Tongue (tissue), 2 donors: ENCODE results near the genes RNF146 and KIAA0408.

DNA sequence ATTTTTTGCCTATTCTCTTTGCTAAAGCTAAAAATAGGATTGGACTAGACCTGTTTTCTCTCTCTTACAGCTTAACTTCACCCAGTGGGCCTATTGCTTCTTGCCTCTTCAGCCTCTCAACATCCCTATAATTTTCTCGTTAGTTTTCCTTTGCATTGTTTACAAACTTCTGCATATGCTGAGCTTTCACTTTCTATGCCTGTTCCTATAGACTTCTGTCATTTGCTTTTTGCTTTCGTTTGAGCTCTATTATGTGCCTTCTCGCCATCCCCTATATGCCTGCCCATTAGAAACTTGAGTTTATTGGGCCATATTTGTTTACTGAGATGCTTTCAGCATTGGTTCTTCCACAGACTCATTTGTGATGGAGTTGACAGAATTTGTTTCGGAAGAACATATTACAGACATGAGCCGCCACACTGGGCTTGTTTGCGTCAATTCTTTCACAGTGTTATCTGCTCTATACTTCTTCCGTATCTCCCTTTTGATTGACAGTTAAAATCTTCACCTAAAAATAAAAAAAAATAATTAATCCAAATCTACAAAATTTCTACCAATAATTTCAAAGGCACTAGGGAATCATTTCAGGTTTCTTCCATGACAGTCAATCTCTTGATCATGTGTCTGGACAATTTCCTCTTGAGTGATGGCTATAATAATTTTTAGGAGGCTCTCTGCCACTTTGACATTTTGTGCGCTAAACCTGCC lies 41.0 kb downstream of the NCOA7 start:
- RAMPAGE, long total RNA: no peak

DNA sequence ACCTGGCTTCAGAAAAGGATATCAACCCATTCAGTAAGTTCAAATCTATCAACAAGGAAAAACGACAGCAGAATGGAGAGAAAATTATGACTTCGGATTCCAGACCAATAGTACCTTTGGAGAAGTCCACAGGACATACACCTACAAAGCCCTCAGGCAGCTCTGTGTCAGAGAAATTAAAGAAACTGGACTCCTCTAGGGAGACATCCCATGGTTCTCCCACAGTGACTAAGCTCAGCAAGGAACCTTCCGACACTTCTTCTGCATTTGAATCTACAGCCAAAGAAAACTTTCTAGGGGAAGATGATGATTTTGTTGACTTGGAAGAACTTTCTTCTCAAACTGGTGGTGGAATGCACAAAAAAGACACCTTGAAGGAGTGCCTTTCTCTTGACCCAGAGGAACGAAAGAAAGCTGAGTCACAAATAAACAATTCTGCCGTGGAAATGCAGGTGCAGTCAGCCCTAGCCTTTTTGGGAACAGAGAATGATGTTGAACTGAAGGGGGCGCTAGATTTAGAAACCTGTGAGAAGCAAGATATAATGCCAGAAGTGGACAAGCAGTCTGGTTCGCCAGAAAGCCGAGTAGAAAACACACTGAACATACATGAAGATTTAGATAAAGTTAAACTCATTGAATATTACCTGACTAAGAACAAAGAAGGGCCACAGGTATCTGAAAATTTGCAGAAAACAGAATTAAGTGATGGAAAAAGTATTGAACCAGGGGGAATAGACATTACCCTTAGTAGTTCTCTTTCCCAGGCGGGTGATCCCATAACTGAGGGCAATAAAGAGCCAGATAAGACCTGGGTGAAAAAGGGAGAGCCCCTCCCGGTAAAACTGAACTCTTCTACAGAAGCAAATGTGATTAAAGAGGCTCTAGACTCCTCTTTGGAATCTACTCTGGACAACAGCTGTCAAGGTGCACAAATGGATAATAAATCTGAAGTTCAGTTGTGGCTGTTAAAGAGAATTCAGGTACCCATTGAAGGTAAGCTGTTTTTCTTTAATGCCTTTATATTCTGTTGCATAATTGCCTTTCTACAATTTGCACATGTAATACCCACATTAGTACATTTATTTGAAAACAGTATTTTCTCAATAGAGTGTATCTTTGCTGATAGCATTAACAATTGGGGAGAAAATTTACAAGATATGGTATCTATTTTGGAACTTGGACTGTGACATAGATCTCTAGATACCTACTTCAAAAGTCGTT lies 67.2 kb upstream of the HINT3 start:
- RAMPAGE, long total RNA: no peak

GRCh38 chr6:126050306-126050926 lies 64.1 kb downstream of the TRMT11 start:
- RAMPAGE, long total RNA: no peak

GRCh38 chr6:126337223-126337812 lies 2.6 kb upstream of the CENPW start:
- RAMPAGE, long total RNA: no peak

- RAMPAGE, long total RNA: no peak
Observed at GRCh38 chr6:127148369-127148960, 30.0 kb downstream of the RSPO3 start.

DNA sequence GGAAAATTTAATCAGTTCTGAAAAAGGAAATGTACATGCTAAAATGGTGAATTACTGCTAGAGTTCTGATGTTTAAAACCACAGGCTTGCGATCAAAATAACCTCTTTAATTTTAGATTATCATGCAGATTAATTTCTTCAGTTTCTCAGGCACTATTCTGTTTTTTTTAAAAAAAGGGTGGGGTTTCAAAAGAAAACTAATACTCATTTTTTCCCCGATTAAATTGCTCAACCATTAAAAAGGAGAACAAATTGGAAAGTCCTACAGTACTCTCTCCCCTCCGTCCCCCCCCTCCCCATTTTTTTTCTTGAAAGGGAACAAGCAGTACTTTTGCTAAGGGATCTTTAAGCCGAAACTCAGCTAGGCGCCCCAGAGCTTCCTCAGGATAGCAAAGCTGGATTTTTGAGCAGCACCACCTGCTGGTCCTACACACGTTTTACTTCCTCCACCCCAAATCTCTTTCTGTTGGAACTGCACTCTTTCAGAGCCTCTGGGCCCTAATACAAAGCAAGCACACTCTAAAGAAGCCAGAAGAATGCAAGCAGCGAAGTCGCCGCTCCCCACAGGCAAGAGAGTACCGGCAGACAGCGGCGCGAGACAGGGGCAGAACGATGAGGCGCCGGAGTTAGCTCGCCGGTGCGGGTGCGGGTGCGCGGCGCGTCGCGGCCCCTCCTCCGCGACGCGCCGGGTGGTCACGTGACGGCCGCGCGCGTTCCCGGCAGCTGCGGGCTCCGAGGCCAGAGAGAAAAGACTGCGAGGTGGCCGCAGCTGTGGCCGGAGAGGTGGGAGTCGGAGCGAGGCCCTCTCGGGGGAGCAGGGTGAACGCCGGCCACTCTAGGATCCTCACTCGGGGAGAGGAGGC lies at the start of gene RNF146:
Gene RNF146, plus strand, starts transcription at position 722 of the 863 bp plus-strand sequence.
- RAMPAGE, long total RNA: start-site peak on the plus strand centred at position 735 of the sequence, 19 bp wide, 99 and 48 reads in 2 replicates

- RAMPAGE, long total RNA: no peak
Observed at GRCh38 chr6:127342217-127342940, 1.0 kb downstream of the ECHDC1 start.

GRCh38 chr6:127344385-127344851 lies 1.0 kb upstream of the ECHDC1 start:
- RAMPAGE, long total RNA: no peak

GRCh38 chr6:127458772-127459764 lies at the start of gene KIAA0408:
KIAA0408 (minus strand) TSS chr6:127459389.
- RAMPAGE, long total RNA: start-site peak on the minus strand at chr6:127459376-127459381, 73 and 91 reads in 2 replicates

DNA sequence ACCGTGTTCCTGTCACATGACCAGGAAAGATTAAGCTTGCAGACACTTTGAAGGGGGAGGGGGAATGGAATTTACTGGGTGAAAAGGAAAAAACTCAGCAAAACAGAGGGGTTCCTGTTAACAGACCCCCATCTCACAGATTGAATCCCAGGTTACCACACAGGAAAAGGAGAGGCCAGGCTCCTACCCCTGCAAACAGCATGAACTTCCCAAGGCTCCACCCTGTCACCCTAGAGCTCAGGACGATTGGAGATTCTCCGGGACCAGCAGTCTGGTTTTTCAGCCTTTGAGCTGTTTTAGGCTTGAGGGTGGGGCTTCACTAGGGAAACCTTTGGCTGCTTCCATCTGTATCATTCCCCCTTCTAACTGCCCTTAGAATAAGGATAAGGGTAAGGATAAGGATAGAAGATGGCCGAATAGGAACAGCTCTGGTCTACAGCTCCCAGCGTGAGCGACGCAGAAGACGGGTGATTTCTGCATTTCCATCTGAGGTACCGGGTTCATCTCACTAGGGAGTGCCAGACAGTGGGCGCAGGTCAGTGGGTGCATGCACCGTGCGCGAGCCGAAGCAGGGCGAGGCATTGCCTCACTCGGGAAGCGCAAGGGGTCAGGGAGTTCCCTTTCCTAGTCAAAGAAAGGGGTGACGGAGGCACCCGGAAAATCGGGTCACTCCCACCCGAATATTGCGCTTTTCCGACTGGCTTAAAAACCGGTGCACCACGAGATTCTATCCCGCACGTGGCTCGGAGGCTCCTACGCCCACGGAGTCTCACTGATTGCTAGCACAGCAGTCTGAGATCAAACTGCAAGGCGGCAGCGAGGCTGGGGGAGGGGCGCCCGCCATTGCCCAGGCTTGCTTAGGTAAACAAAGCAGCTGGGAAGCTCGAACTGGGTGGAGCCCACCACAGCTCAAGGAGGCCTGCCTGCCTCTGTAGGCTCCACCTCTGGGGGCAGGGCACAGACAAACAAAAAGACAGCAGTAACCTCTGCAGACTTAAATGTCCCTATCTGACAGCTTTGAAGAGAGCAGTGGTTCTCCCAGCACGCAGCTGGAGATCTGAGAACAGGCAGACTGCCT lies 16.3 kb downstream of the C6orf58 start:
- RAMPAGE, long total RNA: no peak

GRCh38 chr6:128230593-128230866 lies 289.9 kb downstream of the PTPRK start:
- RAMPAGE, long total RNA: no peak

DNA sequence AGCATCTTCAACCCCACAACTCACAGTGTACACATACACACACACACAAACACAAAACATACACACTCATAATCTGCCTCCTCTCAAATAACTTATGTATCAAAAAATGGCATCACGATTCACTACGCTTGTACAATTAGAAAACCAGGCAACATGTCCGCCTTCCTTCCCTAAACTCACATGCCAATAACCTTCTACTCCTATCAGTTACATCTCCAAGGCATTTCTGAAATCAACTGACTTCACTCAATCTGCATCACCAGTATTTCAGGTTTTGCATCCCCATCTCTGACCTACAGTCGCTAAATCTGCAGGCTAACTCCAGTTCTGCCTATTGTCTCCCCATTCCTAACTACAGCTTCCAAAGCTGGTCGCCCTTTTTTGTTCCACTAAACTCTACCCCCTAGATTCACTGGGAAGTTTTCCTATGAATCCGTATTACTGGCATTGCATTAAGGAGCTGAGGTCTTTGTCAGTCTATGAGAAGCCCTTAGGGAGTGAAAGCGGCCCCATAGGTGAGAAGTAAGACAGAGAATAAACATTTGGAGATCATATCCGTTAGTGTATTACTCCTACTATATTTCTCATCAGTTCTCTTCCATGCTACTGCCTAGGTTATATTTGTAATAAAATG lies 217.4 kb downstream of the PTPRK start:
- RAMPAGE, long total RNA: no peak

GRCh38 chr6:128505459-128505678 lies 15.0 kb downstream of the PTPRK start:
- RAMPAGE, long total RNA: no peak

GRCh38 chr6:128520942-128521374 lies 559 bp upstream of the PTPRK start:
- RAMPAGE, long total RNA: no peak

GRCh38 chr6:128929238-128929726 lies 46.3 kb downstream of the LAMA2 start:
- RAMPAGE, long total RNA: no peak

GRCh38 chr6:128975759-128976634 lies 93.1 kb downstream of the LAMA2 start:
- RAMPAGE, long total RNA: no peak

DNA sequence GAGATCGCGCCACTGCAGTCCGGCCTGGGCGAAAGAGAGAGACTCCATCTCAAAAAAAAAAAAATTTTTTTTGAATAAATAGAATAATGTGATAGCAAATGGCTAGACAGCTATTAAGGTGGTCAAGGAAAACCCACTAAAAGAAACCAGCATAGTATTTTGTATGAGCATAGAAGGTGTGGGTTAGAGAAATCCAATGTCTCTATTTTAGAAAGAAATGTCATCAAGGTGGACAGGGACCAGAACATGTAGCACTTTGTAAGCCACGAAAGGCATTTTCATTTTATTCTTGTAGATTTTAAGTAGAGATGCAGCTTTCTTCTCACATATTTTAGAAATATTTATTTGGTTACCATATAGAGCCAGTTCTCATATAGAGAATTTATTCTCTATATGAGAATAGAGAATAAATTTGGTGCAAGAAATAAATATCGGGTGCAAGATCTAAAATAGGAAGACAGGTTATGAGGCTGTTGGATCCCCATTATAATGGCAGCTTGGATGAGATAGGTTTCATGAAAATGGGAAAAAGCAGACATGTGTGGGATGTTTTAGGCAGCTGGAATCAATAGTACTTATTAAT lies 130.5 kb downstream of the LAMA2 start:
- RAMPAGE, long total RNA: no peak

GRCh38 chr6:129124302-129125189 lies 241.6 kb downstream of the LAMA2 start:
- RAMPAGE, long total RNA: no peak

GRCh38 chr6:129232550-129233187 lies 349.7 kb downstream of the LAMA2 start:
- RAMPAGE, long total RNA: no peak

DNA sequence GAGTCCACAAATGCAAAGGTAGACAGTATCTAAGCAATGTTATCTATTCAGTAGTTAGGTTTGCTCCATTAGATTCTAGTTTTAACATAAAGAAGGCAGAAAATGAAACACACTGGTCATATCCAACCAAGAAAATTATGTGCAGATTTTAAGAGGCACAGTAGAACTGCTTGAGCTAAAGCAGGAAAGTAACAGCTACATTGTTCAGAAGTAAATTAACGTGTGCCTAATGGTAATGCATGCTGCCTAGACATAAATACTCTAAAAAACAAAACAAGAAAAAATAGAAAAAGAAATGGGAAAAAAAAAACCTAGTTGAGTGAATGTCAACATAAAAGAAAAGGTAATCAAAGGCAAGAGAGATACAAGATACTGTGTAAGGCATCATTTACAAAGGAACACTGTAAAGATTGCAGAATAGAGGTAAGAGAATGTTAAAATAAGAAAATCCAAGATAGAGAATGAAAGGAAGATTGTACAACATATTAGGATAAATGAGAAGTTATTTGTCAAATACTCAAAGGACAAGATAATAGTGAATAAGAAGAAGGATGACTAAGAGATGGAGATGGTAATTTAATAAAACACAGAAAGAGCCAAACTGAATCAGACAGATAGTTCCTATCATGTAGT lies 332.2 kb downstream of the ARHGAP18 start:
- RAMPAGE, long total RNA: no peak